Measurements from ENCODE around the genes ZNF875, ZNF569 and PPP1R14A.

DNA sequence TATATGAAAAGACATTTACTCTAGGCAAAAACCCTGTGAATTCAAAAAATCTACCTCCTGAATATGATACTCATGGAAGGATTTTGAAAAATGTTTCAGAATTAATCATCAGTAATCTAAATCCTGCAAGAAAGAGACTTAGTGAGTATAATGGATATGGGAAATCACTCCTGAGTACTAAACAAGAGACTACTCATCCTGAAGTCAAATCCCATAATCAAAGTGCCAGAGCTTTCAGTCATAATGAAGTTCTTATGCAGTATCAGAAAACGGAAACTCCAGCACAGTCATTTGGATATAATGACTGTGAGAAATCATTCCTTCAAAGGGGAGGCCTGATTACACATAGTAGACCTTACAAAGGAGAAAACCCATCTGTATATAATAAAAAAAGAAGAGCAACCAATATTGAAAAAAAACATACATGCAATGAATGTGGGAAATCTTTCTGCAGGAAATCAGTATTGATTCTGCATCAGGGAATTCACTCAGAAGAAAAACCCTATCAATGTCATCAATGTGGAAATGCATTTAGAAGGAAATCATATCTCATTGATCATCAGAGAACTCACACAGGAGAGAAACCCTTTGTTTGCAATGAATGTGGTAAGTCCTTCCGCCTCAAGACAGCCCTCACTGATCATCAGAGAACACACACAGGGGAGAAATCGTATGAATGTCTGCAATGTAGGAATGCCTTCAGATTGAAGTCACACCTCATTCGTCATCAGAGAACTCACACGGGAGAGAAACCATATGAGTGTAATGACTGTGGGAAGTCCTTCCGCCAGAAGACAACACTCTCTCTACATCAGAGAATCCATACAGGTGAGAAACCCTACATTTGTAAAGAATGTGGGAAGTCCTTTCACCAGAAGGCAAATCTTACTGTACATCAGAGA lies 31.9 kb downstream of the ZNF567 start:
- PRO-cap, 3 experiments: no peak in any of the 3 experiments

DNA sequence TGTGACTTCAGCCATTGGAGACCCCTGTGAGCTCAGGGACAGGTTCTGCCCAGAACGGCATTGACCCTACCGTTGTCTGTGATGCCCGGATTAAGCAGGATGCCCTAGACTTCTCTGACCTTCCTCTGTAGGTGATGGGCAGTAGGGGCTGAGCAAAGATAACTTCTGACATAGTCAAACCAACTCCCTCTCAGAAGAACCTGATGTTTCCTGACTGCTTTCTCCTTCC lies 835 bp downstream of the ZNF345 start:
- PRO-cap, 3 experiments: no peak in any of the 3 experiments

DNA sequence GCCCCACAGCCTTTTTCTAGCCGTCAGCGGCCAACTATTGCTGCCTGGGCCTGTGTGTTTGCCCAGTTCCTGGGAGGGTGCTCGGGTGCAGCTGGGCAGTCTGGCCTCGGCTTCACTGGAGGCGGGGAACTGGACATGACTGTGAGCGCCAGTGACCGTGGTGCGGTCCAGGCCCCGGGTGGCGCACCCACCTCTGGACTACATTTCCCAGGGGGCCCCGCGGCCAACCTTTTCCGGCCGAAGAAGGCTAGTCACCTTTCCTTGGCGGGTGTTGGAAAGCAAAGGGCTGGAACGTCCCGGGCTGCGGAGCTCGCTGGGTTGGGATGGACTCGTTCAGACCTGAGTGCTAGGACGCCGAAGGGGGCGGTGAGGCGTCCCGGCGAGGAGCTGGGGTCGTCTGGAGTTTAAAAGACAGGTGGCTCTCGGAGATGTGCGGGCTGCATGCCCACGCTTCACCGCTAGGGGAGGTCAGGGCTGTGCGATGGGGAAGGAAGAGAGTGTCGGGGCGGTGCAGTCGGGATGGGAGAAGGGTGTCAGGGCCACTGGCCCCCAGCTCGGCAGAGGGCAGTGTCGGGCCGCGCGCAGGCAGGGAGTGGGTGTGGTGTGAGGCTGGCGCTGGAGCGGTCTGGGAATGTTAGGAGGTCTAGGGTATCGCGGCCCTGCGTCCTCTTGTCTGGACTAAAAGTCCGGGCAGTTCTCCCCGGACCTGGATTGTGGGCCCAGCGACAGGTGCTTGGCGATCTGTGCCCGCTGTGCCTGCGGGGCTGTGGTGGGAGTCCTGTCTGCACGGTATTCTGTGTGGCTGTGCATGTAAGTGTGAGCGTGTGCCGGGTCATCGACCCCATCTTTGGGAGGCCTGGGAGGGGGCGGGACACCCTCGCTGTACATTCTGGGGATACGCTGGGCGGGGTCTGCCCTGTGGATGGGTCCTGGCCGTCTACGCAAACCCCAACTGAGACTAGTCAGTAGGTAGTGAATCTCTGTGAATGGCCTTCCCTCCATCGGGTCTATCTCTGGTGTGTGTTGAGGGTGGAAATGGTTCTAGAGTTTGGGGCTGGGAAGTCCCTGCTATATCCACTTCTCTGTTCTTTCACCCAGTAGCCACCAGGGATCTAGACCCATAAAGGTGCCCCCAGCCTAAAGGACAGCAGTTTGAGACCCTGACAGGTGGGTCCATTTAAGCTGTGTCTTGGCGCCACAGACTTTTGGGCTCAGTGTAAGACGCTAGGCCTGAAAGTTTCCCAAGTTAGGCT lies 57.2 kb downstream of the ZNF568 start:
- PRO-cap, 3 experiments: peak in 3 of 3 experiments; most common plus-strand start position 276 of the sequence (in 3); most common minus-strand start position 202 of the sequence (in 2)

- PRO-cap, 3 experiments: peak in 3 of 3 experiments; most common plus-strand start chr19:37334649 (in 3); most common minus-strand start chr19:37334258 (in 2)
Observed at GRCh38 chr19:37334110-37335299, at the start of gene ZNF875. ZNF875 (plus strand) TSS chr19:37334649.

GRCh38 chr19:37335415-37336273 lies 1.2 kb downstream of the ZNF875 start:
- PRO-cap, 3 experiments: no peak in any of the 3 experiments

DNA sequence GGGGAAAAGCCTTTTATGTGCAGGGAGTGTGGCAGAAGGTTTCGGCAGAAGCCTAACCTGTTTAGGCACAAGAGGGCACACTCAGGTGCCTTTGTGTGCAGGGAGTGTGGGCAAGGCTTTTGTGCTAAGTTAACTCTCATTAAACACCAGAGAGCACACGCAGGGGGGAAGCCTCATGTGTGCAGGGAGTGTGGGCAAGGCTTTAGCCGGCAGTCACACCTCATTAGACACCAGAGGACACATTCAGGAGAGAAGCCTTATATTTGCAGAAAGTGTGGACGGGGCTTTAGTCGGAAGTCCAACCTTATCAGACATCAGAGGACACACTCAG lies 7.5 kb upstream of the ZNF527 start:
- PRO-cap, 3 experiments: no peak in any of the 3 experiments

GRCh38 chr19:37466507-37467646 lies at the start of gene ZNF569:
ZNF569 (minus strand) TSS chr19:37467444.
- PRO-cap, 3 experiments: peak in 3 of 3 experiments; most common plus-strand start chr19:37467508 (in 3); most common minus-strand start chr19:37466892 (in 2)

DNA sequence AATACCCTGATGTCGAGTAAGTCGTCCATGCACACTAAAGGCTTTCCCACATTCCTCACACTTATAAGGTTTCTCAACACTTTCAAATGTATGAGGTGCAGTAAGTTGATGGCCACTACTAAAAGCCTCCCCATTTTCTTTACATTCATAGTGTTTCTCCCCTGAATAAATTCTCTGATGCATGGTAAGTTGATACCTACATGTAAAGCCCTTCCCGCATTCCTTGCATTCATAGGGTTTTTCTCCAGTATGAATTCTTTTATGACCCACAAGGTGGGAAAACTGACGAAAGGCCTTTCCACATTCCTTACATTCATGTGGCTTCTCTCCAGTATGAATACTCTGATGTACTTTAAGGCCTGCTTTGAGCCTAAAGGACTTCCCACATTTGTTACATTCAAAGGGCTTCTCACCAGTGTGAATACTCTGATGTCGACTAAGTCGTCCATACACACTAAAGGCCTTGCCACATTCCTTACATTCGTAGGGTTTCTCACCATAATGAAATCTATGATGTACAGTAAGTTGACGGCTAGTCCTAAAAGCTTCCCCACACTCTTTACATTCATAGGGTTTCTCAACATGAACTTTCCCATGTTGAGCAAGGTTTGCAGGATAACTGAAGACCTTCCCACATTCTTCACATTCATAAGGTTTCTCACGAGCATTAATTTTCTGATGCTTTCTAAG lies 20.4 kb downstream of the ZNF607 start:
- PRO-cap, 3 experiments: no peak in any of the 3 experiments

- PRO-cap, 3 experiments: no peak in any of the 3 experiments
Observed at GRCh38 chr19:37771314-37771979, 7.9 kb downstream of the ZNF573 start.

GRCh38 chr19:38079998-38080413 lies 144.0 kb downstream of the DPF1 start:
- PRO-cap, 3 experiments: peak in 1 of 3 experiments; most common plus-strand start chr19:38080277 (in 1); most common minus-strand start chr19:38080196 (in 1)

DNA sequence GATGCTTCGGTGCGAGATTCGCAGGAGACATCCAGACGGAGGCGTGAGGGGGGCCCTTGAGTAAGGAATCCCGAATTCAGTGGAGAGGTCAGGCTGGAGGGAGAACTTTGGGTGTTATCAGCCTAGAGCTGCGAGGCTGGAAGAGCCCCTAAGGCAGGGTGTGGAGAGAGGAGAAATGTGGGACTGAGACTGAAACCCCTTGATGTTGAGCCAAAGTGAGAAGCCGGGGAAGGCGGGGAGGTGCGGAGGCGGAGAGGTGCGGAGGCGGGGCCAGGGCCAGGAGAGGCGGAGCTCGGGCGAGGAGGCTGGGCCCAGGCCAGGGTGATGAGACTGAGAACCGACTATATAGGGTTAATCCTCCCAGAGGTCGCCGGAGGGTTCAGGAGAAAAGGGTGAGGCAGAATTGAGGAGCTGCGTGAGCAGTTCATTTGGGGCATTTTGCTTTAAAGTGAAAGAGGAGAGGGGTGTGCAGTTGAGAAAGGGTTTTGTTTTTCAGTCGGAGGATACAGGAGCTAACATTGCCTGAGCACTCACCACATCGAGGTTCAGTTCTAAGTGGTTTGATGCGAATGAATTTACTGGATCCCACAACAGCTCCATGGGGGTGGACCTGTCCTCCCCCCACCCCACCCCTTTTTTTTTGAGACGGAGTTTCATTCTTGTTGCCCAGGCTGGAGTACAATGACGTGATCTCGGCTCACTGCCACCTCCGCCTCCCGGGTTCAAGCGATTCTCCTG lies 40.3 kb downstream of the DPF1 start:
- PRO-cap, 3 experiments: no peak in any of the 3 experiments

GRCh38 chr19:38228469-38228980 lies 4.5 kb upstream of the DPF1 start:
- PRO-cap, 3 experiments: no peak in any of the 3 experiments

DNA sequence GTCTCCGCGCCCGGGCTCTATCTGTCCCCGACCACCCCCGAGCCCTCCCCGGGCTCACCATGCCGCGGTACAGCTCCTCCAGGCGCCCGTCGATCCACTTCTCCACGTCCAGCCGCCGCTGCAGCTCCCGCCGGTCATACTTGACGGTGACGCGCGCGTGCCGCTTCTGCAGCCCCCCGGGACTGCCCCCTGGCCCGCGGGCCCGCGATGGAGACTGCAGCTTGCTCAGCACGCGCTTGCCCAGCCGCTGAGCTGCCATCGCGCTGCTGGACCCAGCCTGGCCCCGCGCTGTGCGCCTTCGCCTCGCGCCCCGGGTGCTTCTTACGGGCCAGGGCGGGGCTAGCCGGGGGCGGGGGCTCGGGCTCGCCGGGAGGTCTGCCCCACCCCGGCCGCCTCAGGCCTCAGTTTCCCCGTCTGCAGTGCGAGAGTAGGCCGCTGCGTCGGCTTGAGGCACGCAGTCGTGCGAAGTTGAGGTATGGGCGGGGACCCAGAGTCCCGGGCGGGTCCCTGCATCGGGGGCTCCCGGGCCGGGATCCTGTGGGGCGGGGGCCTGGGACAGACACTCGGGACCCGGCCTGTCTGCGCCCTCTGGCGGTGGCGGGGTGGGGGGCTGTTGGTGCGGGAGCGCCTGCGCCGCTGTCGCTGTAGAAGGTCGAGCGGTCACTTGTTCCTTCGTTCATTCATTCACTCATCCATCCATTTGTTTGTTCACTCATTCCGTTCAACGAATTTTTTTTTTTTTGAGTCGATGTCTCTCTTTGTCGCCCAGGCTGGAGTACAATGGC lies at the start of gene PPP1R14A:
Gene PPP1R14A, minus strand, starts transcription at position 294 of the 785 bp plus-strand sequence.
- PRO-cap, 3 experiments: peak in 2 of 3 experiments; most common minus-strand start position 294 of the sequence (in 2)

GRCh38 chr19:38265132-38265420 lies 703 bp downstream of the SPINT2 start:
- PRO-cap, 3 experiments: peak in 2 of 3 experiments; most common plus-strand start chr19:38265336 (in 1); most common minus-strand start chr19:38265219 (in 1)

GRCh38 chr19:38374195-38374539 lies 204 bp upstream of the PSMD8 start:
- PRO-cap, 3 experiments: peak in 3 of 3 experiments; most common minus-strand start chr19:38374458 (in 3)

DNA sequence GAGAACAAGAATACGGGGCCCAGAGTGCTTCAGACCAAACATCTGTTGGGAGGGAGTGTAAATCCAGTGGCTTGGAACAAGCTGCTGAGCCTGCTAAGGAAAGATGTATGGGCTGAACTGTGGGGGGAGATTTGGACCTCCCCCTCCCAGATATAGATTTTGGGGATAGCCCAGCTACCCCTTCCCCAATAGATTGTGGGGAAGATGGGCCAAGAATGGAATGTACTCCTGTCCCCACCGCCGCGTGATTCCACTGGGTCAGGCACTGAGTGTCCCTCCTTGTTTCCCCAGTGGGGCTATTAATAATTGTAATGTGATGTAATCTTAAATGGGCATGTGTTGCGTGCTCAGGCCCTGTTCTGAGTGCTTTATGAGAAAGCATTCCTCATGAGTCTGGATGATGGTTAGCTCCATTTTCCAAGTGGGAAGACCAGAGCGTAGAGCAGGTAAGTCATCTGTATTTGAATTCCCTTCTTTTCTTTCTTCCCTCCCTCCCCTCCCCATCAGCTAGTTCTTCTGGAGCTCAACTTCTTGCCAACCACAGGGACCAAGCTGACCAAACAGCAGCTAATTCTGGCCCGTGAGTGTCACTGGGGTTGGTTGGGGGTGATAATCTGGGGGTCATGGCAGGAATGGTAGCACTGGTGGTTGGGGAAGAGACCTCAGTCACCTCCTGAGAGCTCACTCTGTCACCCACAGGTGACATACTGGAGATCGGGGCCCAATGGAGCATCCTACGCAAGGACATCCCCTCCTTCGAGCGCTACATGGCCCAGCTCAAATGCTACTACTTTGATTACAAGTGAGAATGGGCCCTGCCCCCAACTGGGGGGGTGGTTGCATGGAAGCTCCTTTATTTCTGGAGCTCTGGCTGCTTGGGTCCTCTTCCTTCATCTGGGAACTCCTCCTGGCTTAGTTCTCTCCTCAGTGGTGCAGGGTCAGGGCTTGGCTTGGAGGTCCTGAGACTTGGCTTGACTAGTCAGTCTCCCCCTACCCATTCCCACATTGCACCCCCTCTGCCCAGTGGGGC lies 1.6 kb downstream of the PSMD8 start:
- PRO-cap, 3 experiments: no peak in any of the 3 experiments

DNA sequence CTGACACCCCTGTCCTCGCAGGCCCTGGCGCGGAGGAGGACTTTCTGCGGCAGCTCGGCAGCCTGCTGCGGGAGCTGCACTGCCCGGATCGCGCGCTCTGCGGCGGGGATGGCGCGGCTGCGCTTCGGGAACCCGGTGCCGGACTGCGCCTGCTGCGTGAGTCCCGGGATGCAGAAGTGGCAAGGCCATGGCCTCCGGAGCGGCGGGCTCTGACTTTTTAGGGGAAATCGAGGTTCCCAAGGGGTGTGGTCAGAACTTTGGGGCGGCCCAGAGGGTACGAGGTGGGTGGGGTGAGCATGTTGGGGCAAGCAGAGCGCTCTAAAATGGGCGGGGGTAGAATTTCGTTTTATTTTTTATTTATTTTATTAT lies 630 bp downstream of the FAM98C start:
- PRO-cap, 3 experiments: peak in 1 of 3 experiments; most common plus-strand start position 39 of the sequence (in 1); most common minus-strand start position 189 of the sequence (in 1)

- PRO-cap, 3 experiments: no peak in any of the 3 experiments
Observed at GRCh38 chr19:38417510-38418429, 8.2 kb downstream of the RASGRP4 start.

DNA sequence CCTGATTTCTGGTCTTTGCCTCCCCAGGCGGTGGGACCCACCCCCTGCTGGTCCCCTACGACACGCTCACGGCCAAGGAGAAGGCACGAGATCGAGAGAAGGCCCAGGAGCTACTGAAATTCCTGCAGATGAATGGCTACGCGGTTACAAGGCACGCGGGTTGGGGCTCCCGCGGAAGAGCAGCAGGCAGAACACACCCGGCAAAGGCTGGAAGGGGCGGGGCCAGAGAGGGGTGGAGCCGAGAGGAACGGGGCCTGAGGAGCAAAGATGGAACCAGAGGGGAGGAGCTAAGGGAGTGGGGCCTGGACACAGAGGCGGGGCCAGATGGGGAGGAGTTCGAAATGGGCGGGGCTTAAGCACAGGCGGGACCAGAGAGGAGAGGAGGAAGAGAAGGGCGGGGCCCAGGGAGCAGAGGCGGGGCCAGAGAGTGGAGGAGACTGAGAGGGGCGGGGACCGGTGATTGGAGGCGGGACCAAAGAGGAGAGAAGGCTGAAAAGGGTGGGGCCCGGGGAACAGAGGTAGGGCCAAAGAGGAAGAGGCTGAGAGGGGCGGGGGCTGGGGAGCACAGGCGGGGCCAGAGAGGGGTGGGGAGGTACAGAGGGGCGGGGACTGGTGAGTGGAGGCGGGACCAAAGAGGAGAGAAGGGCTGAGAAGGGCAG lies 73.4 kb downstream of the RYR1 start:
- PRO-cap, 3 experiments: no peak in any of the 3 experiments

DNA sequence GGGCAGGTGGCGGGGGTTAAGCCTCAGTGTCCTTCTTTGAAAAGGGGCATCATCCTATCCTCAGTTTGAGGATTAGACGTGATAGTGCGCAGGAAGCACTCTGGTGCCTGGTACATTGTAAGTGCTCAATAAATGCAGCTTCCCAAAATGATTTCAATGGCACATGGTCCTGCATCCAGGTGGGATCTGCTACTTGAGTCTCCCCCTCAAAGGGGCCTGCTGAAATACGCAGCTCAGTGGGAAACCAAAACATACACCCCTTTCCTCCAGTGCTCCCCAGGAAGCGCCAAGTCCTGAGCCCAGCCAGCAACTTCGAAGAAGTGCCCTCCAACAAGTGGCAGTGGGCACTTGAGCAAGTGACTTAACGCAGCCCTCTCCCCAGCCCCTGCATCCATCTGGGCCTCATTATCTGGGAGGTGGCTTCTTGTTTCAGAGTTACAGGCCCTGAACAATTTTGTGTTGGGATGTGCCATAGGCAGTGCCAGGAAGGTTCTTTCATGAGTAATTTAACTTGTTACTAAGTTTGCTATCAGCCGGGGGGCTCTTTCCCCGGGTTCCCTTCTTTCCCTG lies 17.9 kb downstream of the ACTN4 start:
- PRO-cap, 3 experiments: no peak in any of the 3 experiments

Data from Metastatic Breast Carcinoma in the Ovary (tissue), 3 donors.